ENCODE measurements around a stretch of chr13.

- RAMPAGE, long total RNA: no peak
- RRBS: 17% methylated on average over 1 of the region's 8 CpGs
Measured at GRCh38 chr13:110246365-110247046, 60.5 kb downstream of the COL4A1 start.

- RAMPAGE, long total RNA: no peak
- RRBS: 94% methylated on average over 4 of the region's 14 CpGs
Measured at GRCh38 chr13:110248003-110248330, 59.0 kb downstream of the COL4A1 start.

- RAMPAGE, long total RNA: no peak
- RRBS: no CpG with 5 or more reads among the region's 6 CpGs
Measured at GRCh38 chr13:110263692-110264435, 43.1 kb downstream of the COL4A1 start.

DNA sequence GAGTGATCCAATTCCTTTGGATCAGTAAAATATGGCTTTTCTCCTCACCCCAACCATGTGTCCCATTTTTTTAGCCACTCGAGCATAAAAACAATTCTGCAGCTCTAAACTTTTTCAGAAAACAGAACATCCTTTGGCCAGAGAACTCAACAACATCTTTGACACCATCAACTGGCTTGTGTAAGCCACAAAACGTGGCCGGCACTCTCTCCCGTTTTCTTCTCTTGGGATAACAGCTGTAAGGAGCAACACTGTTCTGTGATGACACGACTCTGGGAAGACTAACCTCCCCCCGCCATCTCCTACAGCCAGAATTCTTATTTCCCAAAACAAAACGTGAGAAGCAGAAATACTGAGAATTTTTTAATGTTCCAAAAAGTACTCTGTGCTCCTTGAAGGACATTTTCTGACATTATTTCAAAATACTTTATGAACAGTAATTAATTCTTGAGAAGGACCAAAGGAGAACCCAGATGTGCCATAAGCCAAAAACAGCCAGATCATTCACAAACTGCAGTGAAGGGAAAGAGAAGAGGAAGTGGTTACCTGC is 25.9 kb downstream of the COL4A1 start:
- RAMPAGE, long total RNA: no peak
- RRBS: no CpG with 5 or more reads among the region's 7 CpGs

DNA sequence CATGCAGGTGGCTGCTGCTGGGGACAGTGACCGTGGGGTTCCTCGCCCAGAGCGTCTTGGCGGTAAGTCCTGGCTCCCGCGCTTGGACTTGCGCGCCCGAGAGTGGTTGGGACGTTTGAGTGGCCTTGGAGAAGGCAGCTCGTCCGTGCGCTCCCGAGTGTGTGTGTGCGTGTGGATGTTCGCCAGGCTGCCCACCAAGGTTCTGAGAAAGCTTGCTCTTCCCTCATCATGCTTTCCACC is 898 bp downstream of the COL4A2 start:
- RAMPAGE, long total RNA: no peak
- RRBS: no CpG with 5 or more reads among the region's 16 CpGs

DNA sequence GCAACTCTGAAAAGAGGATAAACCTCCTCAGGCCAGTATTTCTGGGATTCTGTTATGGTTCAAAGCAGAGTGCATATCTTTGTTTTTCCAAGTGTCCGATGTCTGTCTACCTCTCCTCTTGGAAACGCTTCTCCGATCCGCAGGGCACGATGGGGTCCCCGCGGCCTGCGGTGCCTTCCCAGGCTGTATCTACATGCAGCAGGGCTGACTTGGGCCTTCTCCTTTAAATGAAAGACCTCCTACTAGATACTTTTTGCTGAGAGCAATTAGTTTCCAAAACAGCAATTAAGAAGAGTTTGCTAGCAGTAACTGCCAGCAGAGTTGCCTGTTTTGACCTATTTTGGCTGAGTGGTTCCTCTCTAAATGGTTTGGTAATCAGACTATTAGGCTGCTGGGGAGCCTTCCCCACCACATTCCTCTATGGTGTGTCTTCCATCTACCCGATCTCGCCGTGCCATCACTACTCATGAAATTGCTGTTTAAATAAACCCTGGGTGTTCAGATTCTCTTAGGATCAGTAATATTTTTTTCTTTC is 23.5 kb downstream of the COL4A2 start:
- RAMPAGE, long total RNA: no peak
- RRBS: no CpG with 5 or more reads among the region's 11 CpGs

- RAMPAGE, long total RNA: no peak
- RRBS: no CpG with 5 or more reads among the region's 11 CpGs
Measured at GRCh38 chr13:110336437-110337082, 29.5 kb downstream of the COL4A2 start.

DNA sequence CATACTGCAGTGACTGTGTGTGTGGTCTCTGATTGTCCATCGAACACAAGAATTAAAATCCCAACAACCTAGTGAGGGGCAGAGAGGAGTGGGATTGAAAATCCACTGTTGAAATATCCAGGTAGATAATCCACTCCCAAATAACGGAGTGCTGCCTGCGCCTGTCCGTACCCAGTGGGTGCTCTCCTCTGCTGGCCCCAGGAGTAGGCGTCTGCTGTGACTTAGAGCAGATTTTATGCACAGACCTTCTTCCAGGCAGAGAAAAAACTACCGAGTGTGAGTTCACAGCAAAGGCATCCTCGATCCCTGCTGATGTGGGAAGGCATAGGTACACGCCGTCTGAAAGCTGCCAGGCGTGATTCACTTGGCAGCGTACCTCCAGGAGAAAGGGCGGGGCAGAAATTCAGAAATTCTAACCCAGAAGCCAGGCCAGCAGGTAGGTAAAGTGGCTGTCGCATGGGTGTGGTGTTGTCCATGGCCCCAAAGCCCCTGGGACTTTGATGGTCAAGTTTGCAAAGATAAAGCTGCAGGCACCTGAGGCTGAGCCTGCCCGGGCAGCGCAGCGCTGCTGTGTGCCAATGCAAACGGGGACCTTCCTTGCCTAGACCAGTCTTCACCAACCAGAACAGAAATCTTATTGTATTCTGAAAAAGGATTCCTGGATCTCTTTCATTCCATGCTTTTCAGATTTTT is 36.2 kb downstream of the COL4A2 start:
- RAMPAGE, long total RNA: no peak
- RRBS: no CpG with 5 or more reads among the region's 17 CpGs

DNA sequence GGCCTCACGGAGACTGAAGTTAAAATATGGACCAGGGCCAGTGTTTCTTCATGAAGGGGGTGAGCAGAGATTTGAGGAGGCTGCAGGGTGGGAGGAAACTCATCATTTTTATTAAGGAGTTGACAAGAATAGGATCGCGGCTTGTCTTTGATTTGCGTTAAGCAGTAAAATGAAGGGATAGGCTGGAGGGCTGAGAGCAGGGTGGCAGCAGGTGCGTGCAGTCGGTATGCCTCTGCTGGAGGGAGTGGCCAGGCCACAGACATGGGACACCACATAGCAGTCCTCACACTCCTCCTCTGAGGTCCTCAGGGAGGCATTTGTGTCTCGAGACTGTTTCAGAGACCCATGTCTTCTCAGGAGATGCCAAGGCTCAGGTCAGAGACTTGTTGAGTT is 46.1 kb downstream of the COL4A2 start:
- RAMPAGE, long total RNA: no peak
- RRBS: no CpG with 5 or more reads among the region's 7 CpGs

- RAMPAGE, long total RNA: no peak
- RRBS: no CpG with 5 or more reads among the region's 20 CpGs
Measured at GRCh38 chr13:110371504-110372505, 64.7 kb downstream of the COL4A2 start.

DNA sequence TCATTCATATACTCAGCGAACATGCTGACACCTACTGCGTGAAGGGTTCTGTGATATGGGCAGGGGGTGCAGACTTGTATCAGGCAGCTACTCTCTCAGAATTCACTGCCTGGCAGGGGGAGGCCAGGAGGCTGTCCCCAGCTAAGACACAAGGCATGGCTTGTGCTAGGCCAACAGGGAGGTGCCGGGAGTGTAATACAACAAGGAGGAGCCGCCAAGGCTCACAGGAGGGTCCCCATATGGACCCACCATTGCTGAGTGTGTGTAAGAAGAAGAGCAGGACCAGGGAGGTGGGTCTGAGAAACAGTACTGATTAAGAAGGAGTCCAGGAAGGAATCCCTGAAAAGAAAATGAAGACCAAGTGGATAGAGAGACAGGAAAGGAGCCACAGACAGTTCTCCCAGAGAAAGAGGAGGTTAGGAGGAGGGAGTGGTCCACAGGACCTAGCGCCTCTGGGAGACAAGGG is 97.3 kb downstream of the COL4A2 start:
- RAMPAGE, long total RNA: no peak
- RRBS: no CpG with 5 or more reads among the region's 5 CpGs

DNA sequence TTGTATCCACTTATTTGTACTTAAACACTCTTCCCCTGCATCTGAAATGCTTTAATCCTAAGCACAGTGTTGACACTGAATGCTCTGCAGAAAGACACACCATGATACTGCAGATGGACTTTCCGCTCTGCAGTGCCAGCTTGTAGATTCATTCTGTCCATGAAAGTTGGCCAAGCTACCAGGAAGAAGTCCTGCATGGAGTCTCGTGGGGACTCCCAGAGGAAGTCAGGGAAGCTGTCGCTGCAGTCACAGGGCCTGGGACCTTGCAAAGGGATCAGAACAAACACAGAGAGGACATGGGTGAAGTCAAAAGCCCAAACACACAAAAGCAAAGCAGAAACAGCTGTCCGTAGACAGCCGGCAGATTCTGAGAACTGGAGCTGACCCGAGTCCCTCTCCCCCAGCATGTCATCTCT is 124.7 kb downstream of the COL4A2 start:
- RAMPAGE, long total RNA: no peak
- RRBS: no CpG with 5 or more reads among the region's 6 CpGs

- RAMPAGE, long total RNA: no peak
- RRBS: 73% methylated on average over 3 of the region's 13 CpGs
Measured at GRCh38 chr13:110470276-110470968, 91.1 kb downstream of the RAB20 start.

DNA sequence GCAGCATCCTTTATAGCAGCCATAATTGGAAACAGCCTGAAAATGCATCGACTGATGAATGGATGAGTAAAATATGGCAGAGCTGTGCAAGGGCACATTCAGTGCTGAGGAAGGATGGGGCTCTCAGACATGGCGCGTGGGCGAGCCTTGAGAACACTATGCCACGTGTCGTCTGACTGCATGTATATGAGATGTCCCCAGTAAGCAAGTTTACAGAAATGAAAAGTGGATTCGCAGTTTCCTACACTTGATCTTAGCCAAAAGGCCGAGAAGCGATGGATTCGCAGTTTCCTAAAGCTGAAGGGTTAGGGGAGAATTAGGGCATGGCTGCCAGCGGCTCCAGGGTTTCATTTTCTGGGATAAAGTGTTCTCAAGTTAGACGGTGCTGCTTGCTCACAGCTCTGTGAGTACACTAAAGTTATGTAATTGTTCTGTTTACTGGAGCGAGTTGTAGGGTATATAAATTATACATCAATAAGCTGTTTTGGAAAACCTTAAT is 78.0 kb downstream of the RAB20 start:
- RAMPAGE, long total RNA: no peak
- RRBS: no CpG with 5 or more reads among the region's 13 CpGs

DNA sequence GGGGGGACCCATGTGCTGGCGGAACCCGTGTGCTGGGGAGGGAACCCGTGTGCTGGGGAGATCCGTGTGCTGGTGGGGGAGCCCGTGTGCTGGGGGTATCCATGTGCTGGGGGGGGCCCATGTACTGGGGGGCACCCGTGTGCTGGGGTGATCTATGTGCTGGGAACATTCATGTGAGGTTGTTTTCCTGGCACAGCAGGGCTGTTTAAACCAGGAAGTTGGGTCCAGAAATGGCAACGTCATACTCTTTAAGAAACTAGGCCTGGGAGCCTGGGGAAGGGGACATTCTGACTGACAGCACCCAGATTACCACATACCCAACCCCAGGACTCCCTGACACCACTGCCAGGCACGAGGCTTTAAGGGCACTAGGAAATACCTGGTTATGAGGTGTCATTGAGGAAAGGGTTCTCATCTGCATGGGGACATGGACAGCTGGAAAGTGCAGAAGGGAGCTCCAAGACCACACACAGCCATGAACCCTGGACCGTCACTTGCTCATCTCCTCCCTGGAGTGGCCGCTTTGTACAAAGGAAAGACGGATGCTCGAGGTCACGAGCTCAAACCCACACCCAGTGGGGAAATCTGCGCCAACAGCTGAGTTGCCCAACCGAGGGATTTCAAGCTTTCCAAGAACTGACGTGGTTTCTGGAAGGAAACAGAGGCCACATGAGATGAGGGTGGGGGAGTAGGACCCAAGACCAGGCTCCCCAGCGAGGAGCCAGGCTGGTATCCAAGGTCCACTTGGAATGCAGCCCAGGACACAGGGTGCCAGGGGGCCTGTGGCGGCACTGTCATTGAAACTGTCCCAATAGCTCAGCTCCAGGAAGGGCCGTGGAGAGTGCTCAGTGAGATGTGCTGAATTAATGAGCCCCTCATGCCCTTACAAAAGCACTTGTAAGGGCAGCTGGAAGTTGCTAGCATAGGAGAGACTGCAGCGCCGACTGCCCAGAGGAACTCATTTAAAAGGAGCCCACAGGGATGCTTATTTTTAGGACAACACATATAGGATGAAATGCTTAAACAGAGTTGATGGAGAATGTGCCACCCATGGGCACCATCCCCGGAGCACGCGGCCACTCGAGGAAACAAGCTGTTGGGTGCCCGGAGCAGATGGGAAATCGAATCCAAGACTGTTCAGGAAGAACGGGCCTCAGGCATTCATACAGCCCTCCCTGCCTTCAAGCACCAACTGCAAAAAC is 40.8 kb downstream of the RAB20 start:
- RAMPAGE, long total RNA: no peak
- RRBS: 86% methylated on average over 5 of the region's 28 CpGs

DNA sequence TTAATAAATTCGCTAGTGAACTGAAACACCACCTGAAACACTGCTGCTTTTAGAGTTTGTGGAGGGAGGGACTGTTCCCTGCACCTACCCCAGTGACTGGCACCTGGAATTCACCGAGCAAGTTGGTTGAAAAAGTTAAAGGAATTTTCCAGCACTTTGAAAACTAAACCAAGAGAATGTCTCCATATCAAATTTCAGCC is 3.6 kb upstream of the RAB20 start:
- RAMPAGE, long total RNA: no peak
- RRBS: no CpG with 5 or more reads among the region's 2 CpGs

- RAMPAGE, long total RNA: no peak
- RRBS: 31% methylated on average over 2 of the region's 39 CpGs
Measured at GRCh38 chr13:110638553-110639594, 23.5 kb downstream of the NAXD start.

GRCh38 chr13:110715710-110716648 is 2.5 kb downstream of the ING1 start:
- RAMPAGE, long total RNA: start-site peak on the plus strand at chr13:110715826-110715889, 34 and 21 reads in 2 replicates
- RRBS: 1% methylated on average over 12 of the region's 66 CpGs

GRCh38 chr13:111066252-111066921 is 48.7 kb upstream of the ARHGEF7 start:
- RAMPAGE, long total RNA: no peak
- RRBS: no CpG with 5 or more reads among the region's 29 CpGs

- RAMPAGE, long total RNA: no peak
- RRBS: no CpG with 5 or more reads among the region's 18 CpGs
Measured at GRCh38 chr13:111189093-111189687, 74.1 kb downstream of the ARHGEF7 start.